Mesenchymal stem cell of the bone marrow (primary cell): Measurements from ENCODE around the genes PAWR and LIN7A.

DNA sequence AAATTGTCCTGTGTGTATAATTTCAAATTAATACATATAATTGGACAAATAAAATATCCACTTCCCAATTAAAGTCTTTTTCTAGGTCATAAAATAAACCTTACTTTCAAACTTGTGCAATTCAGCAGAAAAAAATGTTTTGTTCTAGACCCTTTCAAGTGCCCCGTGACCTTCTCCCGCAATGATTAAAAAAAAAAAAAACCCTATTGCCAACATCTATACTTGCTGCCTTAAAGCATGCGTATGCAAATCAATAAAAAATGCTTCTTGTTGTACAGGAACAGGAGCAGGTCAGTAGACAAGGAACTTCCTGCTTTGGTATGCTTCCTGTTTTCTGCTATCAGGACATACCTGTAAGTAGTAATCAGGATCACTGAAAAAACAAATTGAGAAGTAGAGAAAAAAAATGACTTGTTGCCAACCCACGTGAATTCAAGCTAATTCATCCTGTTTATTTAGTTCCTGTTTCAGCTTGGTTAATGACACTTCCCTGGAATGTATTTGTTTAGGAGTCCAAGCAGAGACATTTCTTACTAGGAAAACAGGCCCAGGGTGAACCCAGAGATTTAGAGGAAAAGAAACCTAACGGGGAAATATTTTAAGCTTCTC is 124.4 kb downstream of the PAWR start:
- CAGE, long polyA plus RNA = no peak

DNA sequence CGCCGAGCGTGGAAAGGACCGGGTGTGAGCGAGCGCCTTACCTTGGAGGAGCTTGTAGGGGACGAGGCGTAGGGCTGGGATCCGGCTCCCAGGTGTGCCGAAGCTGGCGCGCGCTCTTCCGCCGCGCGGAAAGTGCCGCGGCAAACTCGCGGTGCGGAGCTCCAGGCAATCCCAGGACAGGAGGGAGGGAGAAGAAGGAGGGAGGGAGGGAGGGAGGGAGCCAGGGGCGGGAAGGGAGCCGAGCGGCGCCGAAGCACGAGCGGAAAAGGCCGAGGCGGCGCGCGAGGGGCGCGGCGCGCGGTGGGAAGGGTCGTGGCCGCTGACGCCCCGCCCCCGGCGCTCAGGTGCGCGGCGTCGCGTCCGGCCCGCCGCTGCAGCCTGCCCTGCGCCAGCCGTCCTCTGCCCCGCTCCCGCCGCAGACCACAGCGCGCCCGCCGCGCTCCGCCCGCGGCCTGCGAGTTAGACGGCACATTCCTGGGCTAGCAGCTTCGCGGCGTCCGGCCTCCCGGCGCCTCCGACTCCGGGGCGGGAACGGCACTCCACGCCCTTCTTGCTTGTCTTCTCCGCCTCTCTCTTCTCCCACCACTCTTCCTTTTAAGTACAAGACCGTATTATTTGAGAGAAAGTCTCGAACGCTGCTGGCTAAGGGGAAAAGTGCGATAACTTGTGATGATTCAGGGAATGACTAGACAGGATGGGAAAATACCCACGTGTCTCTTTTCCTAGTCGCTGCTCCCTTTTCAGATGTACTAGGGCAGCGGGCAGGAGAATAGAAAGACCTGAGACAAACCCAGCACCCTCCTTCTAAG is at the start of gene PAWR:
Gene PAWR (minus strand): TSS at position 134 of the 809 bp plus-strand sequence.
- CAGE, long polyA plus RNA = no peak

- CAGE, long polyA plus RNA = no peak
Observed at GRCh38 chr12:79691751-79692347, 1.1 kb upstream of the PAWR start.

- CAGE, long polyA plus RNA = no peak
Observed at GRCh38 chr12:79797130-79797468, 106.3 kb upstream of the PAWR start.

- CAGE, long polyA plus RNA = no peak
Observed at GRCh38 chr12:79805497-79805921, 114.7 kb upstream of the PAWR start.

DNA sequence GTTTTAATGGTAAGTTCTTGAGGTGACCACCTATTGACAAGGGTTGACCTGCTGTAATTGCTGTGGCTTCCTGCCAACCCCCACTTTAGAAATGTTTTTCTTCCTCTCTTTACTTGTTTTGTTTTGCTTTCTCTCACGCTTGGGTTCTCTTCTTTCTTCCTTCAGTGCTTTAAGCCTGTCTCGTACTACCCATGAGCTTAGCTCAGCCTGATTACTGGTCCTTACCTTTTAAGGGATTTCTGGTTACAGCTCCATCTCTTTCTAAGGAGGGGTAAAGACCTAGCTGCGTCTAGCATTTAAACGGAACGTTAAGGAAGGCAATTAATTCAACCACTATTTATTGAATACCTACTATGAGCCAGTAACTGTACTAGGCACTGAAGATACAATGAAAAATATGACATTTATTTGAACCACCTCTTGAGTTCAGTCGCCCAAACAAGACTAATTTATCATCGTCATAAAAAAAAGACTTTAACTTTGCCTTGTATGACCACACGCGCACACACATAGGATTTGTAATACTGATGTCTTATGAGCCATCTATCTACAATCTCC is 832 bp upstream of the PPP1R12A start:
- CAGE, long polyA plus RNA = no peak

DNA sequence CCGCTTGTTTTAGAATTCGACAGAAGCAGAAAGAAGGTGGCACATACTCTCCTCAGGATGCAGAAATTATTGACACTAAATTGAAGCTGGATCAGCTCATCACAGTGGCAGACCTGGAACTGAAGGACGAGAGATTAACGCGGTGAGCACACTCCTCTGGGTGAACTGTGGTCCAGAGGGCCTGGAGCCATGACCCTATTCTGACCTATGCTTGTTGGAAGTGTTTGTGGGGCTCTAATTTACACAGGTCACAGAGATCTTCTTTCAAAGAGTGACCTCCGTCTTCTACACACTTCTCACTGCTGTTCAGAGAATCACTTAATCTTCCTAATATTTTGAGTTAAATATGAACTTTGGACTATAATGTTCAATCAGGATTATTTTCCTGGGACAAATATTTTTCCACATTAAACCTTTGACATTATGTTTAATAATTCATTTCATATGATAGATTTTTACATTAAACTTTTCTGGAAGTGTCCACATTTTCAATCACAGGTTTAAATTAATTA is 72.4 kb upstream of the MYF6 start:
- CAGE, long polyA plus RNA = no peak

GRCh38 chr12:80937413-80938324 is at the start of gene LIN7A:
LIN7A (minus strand) TSS chr12:80937934.
- CAGE, long polyA plus RNA = no peak

GRCh38 chr12:81294467-81294920 is 216.6 kb downstream of the ACSS3 start:
- CAGE, long polyA plus RNA = no peak

- CAGE, long polyA plus RNA = no peak
Observed at GRCh38 chr12:81800877-81801340, 41.8 kb upstream of the PPFIA2 start.

DNA sequence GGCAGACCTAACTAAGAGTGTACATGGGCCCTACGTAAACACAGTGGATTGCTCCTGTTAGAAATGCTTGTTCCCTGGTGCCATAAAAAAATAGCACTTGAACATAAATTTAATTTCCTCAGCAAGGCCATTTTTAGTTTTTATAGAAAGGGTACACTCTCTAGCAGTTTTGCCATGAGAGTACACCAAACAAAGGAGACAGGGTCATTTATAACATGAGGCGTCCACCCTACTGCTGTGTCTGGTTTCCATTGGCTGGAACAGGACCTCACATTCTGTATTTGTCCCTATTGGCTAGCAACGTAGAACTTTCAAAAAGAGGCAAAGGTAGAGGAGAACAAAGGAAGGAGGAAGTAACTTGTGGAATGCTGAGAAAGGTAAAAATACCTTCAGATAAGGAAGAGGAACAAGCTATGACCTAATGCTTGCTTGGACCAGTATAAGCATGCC is 118.1 kb downstream of the TMTC2 start:
- CAGE, long polyA plus RNA = no peak

- CAGE, long polyA plus RNA = no peak
Observed at GRCh38 chr12:87806109-87806544, 223.1 kb downstream of the C12orf50 start.

- CAGE, long polyA plus RNA = no peak
Observed at GRCh38 chr12:88925840-88926039, 345.5 kb upstream of the KITLG start.

GRCh38 chr12:88944165-88944709 is 364.0 kb upstream of the KITLG start:
- CAGE, long polyA plus RNA = no peak

DNA sequence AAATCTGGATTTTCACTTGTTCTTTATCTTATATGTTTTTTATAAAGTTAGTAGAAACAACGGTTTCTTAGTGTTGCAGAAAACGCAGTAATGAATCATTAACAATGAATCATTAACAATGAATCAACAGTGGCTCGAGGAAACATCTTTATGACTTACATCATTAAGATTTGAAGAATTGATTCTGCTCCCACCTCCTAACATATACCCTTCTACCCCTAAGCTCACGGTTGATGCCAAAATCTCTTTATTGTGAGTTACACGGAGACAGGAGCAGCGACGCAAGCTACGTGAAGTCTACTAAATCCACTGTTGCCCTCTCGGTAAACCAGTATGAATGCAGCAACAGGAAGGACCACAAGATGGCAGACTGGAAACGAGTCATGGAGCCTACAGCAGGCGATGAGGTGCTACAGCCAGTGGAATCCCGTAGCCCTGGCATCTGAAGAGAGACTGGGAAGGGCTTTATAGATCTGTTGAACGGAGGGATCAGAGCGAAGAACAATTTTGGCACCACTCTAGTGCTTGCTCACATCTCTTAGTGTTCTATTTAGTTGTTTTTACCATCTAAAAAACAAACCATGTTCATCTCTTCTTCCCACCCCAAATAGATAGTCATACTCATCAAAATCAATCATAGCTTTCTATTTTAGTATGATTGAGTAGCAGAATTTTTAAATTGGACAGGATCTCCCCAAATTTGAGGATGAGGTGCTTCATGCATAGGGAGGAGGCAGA is 332.7 kb downstream of the DUSP6 start:
- CAGE, long polyA plus RNA = no peak

DNA sequence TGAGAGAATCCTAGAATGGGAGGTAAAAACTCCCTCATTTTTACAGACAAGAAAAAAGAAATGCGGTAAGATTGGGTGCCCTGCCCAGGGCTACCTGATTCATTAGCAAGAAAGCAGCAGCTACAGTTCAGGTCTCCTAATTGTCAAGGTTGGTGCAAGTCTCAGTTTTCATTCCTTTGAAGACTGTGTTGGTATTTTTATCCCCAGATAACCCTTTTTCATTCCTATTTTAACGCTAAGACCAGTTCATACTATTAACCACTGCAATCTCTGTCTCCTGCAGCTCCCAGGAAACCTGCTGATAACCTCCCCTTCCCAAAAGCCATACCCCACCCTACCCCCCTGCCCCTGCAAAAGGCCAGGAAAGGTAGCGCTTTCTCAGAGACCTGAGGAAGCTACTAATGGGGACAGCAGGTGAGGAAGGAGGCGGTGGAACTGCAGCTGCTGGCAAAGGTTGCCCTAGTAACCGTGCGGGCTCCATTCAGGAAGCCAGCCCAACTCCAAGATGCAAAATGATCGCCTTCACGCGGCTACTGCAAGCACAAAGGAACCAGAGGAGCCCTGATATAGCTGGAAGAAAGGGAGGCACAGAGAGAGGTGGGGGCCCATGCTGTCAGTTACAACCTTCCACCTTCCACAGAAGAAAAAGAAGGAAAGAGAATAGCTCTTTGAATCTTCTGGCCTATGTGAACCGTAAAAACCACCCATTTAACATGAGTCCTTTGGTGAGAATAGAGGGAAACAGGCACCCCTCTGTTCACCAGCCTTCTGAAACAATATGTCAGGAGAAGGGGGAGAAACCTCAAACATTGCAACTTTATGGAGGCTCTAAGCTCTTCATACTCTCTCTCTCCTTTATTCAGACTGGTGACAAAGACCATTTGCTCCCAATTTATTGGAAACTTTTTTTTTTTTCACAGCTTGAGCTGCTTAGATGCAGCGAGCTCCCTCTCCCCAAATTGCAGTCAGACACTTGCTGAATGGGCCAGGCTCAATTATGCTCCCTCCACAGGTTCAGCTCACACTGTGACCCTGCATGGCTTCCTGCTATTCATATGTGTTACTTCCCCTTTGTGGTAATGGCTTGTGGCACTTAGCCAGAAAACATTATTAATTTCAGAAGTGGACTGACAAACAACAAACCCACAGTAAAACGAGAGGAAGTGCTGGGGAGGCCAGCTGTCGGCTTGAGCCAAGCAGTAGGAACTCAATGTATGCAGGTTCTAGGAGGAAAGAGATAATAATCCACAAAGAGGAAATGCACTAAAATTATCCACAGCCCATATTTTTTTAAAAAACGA is 6.4 kb downstream of the DUSP6 start:
- CAGE, long polyA plus RNA = no peak

- CAGE, long polyA plus RNA = no peak
Observed at GRCh38 chr12:89350493-89351281, 1.6 kb downstream of the DUSP6 start.

GRCh38 chr12:89382229-89382724 is 30.0 kb upstream of the DUSP6 start:
- CAGE, long polyA plus RNA = no peak

DNA sequence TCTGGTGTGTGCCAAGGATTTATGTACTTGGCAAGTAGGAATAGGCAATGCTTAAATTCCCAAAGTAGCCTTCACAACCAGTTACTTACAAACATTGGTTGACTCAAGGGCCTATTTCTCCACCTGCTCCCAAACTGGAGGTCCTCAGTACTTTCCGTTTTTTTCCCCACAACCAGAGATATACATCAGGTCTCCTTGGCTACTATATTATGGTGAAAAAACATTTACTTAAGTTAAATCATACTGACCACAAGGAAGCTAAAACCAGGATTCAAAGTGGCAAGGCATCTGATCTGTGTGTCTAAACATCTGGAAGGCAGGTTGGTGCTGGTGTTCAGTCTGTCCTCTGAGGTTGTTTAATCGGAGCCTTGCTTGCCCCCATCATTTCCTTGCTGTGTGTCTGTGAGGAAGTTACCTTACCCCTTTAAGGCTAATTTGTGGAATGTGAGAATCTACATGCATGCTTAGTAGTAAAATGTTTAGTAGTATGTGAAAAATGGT is 75.7 kb downstream of the GALNT4 start:
- CAGE, long polyA plus RNA = no peak

DNA sequence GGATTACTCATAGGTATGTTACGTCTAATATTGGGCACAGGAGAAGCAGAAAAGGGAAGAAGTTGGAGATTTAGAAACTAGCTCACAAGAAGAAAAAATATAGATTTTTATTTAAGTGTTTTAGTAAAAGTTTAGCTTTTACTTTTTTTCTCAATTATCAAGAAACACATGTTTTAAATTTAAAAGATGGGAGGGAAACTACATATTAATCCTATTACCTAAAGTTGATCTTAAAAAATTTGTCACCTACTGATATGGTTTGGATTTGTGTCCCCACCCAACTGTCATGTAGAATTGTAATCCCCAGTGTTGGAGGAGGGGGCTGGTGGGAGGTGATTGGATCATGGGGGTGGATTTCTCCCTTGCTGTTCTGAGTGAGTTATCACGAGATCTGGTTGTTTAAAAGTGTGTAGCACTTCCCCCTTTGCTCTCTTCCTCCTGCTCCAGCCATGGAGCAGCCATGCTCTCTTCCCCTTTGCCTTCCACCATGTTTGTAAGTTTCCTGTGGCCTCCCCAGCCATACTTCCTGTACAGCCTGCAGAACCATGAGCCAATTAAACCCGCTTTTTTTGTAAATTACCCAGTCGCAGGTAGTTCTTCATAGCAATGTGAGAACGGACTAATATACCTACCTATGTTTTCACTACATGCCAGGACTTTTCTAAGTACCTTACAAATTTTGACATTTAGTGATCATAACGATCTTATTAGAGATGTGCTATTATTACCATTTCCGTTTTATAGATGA is 2.5 kb upstream of the POC1B start:
- CAGE, long polyA plus RNA = no peak